ENCODE measurements around a stretch of chr18.

- PRO-cap = no peak
- RAMPAGE, long total RNA, 2 experiments = no peak in any of the 2 experiments
These were observed 84.7 kb downstream of the FHOD3 start for GRCh38 chr18:36382210-36382539.

GRCh38 chr18:36389893-36390730 lies 92.6 kb downstream of the FHOD3 start:
- PRO-cap = no peak
- RAMPAGE, long total RNA, 2 experiments = no peak in any of the 2 experiments

DNA sequence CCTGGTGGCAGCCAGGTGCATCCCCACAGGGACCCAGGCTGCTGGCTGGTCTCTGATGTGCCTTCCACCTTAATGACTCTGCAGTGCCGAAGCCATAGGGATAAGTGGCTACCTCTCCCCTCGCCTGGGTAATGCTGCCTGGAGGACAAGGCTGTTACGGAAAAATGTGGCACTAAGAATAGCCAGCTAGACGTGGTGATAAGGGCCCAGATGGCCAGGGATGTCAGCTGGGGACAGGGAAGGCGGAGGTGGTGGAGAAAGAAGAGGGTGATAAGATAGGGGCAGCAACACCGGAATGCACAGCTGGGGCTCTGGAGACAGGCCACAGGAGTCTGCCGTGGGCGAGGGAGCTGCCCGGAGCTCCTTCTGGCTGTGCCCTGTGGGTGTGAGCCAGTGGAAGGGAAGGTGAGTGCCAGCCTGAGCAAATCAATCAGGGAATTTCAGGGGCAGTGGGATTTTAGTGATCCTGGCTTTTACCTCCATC lies 170.7 kb downstream of the FHOD3 start:
- PRO-cap = no peak
- RAMPAGE, long total RNA, 2 experiments = no peak in any of the 2 experiments

DNA sequence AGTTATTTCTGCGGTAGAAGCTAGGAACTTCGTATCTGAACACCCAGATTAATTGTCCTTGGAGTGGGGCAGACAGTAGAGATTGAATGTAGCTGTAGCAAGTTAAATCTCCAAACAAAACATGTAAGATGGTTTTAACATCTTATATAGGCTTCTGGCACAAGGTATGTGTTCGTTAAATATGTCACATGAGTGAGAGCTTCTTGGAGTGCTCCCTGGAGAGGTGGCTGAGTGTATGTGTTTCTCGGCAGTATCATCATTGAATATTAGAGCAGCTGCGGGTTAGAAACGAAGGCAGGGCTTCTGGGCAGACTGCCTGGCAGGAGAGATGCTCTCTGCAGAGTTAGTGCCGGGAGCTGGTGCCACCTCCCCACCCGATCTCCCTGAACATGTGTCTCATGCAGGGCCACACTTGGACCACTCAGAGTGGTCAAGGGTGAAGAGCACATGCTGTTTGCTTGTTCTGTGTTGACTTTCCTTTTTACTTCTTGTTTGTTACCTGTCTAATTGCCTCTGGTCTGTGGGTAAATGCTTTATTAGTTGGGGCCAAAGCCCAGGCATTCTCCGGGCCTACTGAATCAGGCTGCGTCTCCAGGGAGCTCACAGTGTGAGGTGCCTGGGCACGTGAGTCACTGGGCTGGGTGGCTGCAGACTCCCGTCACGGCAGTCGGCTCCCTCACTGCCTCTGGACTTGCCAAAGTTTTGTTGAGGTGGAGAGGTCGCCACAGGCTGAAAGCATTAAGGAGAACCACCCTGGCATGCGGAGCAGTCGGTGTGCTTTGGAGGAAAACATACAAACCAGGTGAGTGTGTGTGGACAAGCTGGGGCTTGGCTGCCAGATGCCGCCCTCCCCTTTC lies 246.6 kb downstream of the FHOD3 start:
- PRO-cap = no peak
- RAMPAGE, long total RNA, 2 experiments = no peak in any of the 2 experiments

DNA sequence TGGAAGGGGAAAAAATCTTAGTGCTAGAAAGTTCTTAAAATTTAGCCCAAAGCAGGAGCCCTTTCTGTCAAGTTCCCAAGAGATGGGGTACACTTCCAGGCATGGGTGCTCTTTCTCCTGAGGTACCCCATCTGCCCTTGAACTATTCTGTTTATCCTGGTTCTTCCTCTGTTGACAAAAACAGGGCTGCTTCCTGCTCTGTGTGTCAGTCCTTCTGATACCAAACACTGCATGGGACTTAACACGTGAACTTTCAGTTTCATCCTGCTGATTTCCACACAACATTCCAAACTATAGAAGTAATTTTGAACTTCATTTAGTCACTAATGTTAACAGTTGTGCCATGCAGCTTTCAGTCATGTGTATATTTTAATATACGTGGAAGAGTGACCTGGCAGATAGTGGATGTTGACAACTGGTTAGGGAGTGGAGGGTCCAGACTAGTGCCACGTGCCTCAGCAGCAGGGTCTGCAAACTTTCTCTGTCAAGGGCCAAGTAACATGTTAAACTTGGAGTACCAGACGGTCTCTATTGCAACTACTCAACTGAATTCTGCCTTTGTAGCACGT lies 200.0 kb downstream of the TPGS2 start:
- PRO-cap = no peak
- RAMPAGE, long total RNA, 2 experiments = no peak in any of the 2 experiments

GRCh38 chr18:36672195-36672865 lies 156.5 kb downstream of the TPGS2 start:
- PRO-cap = no peak
- RAMPAGE, long total RNA, 2 experiments = no peak in any of the 2 experiments

DNA sequence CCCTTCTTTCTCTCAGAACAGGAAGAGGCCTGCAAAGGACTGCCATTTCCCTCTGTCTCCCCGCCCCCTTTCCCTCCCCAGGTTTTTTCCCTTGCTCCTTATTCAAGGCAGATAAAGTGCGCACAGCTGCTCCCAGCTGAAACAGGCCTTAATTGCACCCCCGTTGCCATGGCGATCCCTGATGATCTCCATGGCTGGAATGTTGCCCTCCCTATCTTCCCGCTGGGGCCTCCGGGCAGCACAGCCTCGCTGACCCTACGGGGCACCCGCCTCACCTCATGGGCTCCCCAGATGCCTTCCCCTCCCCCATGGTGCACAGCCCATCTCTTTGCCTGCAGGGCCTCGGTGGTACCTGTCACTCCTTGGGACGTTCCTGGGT lies 115.2 kb downstream of the CELF4 start:
- PRO-cap = no peak
- RAMPAGE, long total RNA, 2 experiments = no peak in any of the 2 experiments

DNA sequence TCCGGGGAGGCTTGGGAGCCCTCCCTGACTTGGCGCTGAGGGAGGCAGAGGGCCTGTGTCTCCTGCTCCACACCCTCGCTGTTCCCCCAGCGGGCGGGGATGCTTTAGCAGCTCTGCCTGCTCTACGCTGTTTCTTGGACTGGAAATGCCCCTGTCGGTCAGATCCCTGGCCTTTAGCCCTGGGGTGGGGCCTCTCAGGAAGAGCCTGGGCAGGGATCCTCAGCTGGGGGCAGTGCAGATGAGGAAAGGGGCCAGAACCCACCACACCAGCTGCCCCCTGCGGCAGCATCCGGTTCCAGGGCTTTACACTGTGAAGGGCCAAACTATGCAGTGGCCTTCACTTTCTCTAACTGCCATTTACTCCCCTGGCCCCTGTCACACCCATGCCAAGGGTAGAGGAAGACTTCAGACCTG lies 11.8 kb upstream of the CELF4 start:
- PRO-cap = no peak
- RAMPAGE, long total RNA, 2 experiments = no peak in any of the 2 experiments

GRCh38 chr18:42339382-42339682 lies 384.3 kb downstream of the PIK3C3 start:
- PRO-cap = no peak
- RAMPAGE, long total RNA, 2 experiments = no peak in any of the 2 experiments

GRCh38 chr18:43419567-43419929 lies 142.3 kb upstream of the SYT4 start:
- PRO-cap = no peak
- RAMPAGE, long total RNA, 2 experiments = no peak in any of the 2 experiments

GRCh38 chr18:44678838-44679902 lies 1.5 kb upstream of the SETBP1 start:
- PRO-cap = unidirectional peak, plus-strand start at chr18:44679156; bidirectional peak, plus-strand start at chr18:44679549, minus-strand start at chr18:44679616; bidirectional peak, plus-strand start at chr18:44680160, minus-strand start at chr18:44679810
- RAMPAGE, long total RNA, 2 experiments = no peak in any of the 2 experiments

DNA sequence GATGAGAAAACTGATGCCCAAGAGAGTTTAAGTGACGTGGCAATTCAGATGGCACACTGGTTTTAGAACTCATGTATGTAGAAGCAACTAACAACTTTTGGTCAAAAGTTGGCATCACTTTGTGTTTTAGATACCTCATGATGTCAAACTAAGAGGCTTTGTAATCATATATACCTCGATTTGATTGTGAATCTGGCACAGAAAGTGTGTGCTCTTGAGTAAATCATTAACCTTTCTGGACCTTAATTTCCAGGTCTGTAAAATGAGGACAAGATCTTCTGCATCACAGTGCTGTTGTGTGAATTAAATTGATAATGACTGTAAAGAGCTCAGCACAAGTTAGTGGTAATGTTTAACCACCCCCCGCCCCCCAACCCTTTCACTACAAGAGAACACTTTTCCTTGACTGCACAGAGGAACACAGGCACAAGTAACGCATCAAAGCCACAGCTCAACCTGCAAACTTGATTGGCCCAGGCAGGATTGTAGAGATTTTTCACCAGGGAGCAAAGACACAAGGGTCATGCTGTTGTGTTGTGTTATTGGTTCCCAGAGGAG lies 10.4 kb downstream of the SETBP1 start:
- PRO-cap = no peak
- RAMPAGE, long total RNA, 2 experiments = no peak in any of the 2 experiments

- PRO-cap = no peak
- RAMPAGE, long total RNA, 2 experiments = no peak in any of the 2 experiments
These were observed 37.4 kb downstream of the SETBP1 start for GRCh38 chr18:44718009-44718586.

GRCh38 chr18:44743891-44745240 lies 63.7 kb downstream of the SETBP1 start:
- PRO-cap = no peak
- RAMPAGE, long total RNA, 2 experiments = no peak in any of the 2 experiments

- PRO-cap = no peak
- RAMPAGE, long total RNA, 2 experiments = no peak in any of the 2 experiments
These were observed 91.7 kb downstream of the SETBP1 start for GRCh38 chr18:44772361-44772881.

GRCh38 chr18:45449441-45449853 lies 165.8 kb upstream of the SLC14A2 start:
- PRO-cap = no peak
- RAMPAGE, long total RNA, 2 experiments = no peak in any of the 2 experiments

GRCh38 chr18:45670249-45671015 lies 53.5 kb upstream of the SLC14A1 start:
- PRO-cap = no peak
- RAMPAGE, long total RNA, 2 experiments = no peak in any of the 2 experiments

GRCh38 chr18:45688180-45688450 lies 35.9 kb upstream of the SLC14A1 start:
- PRO-cap = no peak
- RAMPAGE, long total RNA, 2 experiments = no peak in any of the 2 experiments

DNA sequence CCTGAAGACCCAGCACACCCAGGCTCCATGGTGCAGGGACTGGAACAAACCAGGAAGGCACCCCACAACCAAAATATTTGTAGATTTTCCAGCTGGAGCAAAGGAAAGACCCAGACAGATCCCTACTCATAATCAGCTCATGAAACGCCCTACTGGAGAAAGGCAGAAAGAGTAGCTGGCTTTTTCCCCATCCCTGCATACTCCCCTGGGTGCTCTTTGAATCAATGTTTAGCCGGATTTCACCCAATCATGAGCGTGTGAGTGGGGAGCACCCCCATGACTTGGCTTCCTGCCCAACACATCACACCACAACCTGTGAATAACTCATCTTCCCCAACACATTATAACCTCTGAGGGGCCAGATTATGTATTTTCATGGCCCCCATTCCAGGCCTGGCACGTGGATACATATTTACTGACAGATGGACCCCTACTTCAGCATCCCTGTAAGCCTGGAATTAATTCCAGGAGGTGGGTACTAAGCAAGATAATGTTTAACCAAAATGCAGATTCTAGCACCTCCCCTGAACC lies 35.1 kb upstream of the SLC14A1 start:
- PRO-cap = no peak
- RAMPAGE, long total RNA, 2 experiments = no peak in any of the 2 experiments

- PRO-cap = no peak
- RAMPAGE, long total RNA, 2 experiments = no peak in any of the 2 experiments
These were observed 52.2 kb upstream of the EPG5 start for GRCh38 chr18:46019096-46019947.

Data from breast epithelium (tissue), 2 donors.